Neutrophil (primary cell): Measurements from ENCODE around the genes KCNA4 and CD59.

DNA sequence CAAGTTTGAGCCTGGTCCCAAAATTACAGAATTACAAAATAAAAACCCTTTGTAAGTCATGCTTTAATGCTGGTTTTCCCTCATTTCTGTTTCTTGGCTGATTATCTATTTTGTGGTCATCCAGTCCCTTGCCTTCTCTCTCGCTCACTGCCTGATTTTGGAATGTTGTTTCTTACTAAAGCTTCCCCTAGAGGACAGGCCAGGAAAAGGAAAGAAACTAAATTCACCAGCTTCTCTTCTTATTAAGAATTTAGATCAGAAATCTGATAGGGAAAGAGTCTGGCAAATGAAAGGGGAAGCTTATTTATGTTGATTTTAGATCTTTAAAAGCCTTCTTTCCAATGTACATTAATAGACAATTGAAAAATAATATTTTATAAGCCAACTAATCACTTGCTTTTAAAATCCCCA lies 16.6 kb upstream of the BDNF start:
- PRO-cap = no peak

DNA sequence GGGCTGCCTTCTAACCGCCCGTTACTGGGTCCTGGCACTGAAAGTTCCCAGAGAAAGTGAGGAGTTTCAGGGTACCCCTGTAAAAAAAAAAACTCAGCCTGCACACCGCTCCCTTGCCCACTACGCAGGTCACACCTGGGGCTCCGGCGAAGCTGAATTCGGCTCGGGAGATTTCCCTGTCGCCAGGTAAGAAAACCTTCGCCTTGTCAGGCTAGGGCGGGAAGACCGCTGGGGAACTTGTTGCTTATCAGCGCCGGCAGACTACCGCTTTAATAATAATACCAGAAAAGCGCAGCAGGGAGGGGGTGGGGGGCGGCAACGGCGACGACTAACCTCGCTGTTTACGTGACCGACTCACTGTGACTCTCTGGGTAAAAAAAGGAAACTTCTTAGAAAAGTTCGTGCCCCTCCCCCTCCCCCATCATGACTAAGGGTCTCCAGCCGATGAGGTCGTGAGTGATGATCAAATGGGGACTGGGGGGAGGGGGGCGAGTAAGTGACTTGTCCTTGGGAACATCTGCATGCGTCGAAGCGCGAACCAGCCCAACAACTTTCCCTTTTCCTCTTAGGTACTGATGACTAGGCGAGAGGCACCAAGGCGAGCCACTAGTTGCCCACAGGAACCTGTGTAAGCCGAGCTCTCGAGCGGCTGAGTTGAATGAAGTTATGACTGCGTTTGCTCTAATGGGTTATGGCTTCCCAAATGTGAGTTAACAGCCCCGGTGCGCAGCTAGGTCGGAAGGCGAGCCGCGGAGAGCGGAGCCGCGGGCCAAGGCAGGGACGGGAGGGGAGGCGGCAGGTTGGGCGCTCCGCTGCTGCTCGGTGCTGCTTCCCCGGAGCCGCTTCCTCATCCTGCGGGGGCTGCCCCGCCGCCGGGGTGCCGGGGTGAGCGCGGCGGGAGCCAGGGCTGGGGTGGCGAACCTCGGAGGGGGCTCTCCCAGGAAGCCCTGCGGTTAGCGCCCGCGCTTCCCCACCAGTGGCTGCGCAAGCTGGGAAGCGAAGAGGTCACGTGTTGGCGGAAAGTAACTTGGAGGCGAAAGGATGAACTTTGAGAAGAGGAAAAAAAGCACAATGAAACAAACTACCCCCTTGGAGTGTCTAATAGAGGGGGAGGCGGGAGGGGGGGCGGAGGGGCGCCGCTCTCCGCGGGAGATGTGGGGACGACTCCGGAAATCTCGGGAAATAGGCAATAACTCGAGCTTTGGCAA lies 21.9 kb upstream of the BDNF start:
- PRO-cap = no peak

- PRO-cap = no peak
Observed at GRCh38 chr11:30016677-30017357, at the start of gene KCNA4. Gene KCNA4 (minus strand): TSS chr11:30017030.

- PRO-cap = no peak
Observed at GRCh38 chr11:30325954-30326754, 3.2 kb downstream of the ARL14EP start.

DNA sequence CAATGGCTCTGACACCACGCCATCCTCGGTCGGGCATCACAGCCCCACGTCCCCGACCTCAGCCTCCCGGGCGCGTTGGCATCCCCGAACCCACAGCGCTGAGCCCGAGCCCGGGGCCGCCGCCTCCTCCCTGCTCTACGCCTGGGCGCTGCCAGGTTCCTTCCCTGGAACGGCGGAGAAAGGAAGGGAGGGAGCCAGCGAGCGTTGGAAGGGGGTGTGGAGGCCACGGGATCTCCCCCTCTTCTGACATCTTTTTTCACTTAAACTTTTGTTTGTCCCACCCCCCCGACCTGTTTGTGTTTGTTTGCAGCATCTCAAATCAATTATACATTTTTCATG lies 1.6 kb downstream of the MPPED2 start:
- PRO-cap = no peak

DNA sequence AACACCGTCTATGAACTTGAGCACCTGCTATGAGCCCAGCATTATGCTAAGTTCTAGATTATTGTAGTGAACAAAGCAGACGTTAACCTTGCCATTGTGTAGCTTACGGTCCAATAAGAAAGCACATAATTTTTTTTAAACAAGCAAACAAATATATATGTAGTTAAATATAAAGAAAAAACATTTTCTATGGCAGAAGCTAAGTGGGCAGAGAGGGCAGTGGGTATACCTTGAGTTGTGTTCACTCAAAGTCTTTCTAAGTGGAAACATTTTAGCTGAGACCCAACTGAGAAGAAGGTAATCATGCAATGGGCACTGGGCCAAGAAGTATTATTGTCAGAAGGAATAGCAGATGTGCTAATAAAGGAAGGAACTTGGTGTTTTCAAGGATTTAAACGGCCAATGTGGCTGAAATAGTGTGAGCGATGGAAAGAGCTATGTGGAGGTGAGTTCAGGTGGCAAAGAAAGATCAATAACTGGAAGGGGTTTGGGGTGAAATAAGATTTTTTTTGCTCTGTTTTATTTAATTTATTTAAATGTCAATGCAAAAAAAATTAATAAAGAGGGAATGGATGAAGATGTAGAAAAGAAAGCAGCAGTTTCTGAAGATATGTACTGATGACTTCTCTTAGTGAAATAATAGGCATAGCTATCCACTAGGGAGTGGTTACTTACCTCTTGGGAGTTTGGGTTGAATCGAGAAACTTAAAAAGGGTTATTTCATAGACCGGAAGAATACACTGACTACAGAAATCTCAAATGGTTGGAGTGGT lies 102.3 kb downstream of the ELP4 start:
- PRO-cap = no peak

DNA sequence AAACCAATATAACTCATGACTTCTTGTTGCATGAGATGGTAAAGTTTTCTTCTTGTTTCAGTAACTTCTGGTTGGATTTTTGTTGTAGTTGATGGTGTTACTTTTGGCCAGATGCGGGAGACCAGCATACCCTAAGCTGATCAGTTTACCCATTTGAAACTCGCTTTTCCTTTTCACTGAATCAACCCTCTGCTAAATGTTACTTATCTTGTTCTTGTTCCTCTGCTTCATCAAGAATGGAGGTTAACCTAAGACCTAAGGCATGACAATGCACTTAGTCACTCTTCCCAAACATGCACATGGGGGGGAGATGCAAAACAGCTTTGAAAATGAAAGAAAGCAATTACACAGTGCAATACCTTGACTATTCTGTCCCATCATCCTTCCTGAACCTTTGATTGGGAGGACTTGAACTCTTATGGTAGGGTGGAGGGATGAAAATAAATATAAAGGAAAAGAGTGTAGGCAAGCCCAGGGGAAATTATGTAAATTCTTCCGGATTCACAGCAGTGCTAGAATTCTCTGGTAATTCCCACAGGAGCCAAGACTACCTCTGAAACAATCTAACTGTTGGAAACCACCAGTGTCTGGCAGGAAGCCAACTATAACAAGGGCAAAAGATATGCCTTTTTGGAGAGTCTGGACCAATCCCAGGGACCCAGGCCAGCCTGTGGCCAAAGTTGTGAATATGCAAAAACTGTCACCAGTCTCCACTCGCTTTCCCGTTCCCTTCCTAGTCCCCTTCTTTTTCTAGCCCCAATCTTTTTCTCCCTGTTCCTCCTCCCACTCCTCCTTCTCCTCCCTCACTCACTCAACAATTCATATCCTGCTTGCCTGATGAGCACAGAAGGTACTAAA lies 2.7 kb upstream of the RCN1 start:
- PRO-cap = no peak

GRCh38 chr11:32434294-32435136 lies 824 bp downstream of the WT1 start:
- PRO-cap = no peak

GRCh38 chr11:32581448-32581820 lies 2.2 kb upstream of the EIF3M start:
- PRO-cap = no peak

DNA sequence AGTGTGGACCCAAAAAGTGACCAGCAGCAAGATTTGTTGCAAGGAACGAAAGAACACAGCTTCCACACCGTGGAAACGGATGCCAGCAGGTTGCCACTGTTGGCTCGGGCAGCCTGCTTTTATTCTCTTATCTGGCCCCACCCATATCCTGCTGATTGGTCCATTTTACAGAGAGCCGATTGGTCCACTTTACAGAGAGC lies 4.9 kb upstream of the QSER1 start:
- PRO-cap = no peak

GRCh38 chr11:32892118-32892639 lies 432 bp upstream of the QSER1 start:
- PRO-cap = no peak

DNA sequence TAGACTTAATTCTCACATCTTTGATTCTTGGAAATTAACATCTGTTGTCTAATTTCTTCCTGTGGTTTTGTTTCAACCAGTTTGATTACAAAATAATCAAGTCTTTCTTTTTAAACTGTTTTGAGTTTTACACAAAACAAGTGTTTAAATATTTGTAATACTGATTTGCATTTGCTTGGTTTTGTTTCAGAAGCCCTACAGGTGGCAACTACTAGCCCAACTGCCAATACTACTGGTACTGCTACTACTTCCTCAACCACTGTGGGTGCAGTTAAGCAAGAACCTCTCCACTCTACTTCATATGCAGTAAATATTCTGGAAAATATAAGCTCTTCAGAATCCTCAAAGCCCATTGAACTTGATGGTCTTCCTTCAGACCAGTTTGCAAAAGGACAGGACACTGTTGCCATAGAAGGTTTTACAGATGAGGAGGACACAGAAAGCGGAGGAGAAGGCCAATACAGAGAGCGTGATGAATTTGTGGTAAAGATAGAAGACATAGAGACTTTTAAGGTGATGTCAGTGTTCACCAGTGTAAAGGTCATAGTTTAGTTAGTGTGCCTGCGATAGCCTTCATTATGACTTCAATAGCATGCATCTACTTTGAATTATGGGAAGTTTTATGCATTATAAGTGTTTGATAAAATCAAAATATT lies 61.2 kb downstream of the QSER1 start:
- PRO-cap = no peak

DNA sequence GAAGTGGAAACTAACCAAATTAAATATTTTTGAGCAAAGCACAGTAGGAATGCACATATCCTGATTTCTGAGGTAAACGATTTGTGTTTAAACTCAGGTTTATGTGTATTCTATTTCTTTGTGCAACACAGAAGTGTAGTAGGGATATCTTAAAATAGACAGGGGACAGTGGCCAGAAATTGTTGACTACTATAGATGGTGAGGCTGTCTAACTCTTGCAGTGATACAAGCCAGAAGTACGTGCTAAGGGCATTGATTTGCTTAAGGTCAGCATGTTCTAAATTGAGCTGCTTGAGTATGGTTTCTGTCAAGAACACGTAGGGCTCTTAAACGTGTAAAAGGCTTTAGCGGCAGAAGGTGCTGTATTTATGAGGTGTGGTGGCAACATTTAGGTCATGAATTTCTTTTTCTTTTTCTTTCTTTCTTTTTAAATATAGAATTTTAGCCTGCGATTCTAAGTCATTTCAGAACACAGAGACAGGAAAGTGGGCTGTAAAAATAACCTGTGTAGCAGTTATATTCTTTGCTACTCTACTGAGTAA lies 34.2 kb downstream of the HIPK3 start:
- PRO-cap = no peak

DNA sequence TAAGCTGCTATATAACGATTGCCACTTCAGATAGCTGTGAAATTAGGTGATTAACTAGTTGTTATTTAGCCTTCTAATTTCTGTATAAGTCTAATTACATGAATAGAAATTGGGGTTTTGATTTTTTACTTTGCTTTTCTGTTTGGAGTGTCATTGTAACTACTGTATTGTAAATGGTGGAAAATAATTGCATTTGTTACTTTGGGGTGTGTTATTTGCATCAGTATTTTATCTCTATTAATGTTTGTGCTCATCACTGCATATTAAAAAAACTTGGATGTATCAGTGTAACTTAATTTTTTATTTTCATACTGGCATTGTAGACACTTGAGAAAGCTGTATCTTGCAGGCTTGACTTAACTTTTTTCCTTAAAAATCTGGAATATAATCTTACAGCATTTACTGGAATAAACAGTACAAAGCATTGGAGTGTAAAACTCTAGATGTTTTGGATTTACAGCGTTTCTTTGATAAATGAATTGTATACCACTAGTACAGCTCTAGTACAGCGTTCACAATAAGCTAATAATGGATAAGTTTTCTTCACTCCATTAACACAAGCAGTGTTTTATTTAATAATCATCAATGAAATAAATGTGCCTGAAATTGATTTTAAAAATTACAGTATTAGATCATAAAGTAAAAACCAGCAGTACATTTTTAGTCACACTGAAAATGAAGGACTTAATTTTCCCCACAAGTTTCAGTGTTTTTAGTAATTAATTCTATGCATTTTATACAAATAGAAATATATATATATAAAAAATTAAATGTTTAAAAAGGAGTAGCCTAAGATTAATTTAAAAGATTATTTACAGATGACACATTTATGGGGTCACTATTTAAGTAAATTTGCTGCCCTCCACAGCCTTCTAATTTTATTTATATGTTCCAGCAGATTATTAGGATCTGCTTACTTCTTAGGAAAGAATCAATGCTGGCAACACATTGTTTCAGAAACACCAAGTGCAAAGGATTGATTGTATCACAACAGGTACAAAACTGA lies 20.5 kb upstream of the KIAA1549L start:
- PRO-cap = no peak

DNA sequence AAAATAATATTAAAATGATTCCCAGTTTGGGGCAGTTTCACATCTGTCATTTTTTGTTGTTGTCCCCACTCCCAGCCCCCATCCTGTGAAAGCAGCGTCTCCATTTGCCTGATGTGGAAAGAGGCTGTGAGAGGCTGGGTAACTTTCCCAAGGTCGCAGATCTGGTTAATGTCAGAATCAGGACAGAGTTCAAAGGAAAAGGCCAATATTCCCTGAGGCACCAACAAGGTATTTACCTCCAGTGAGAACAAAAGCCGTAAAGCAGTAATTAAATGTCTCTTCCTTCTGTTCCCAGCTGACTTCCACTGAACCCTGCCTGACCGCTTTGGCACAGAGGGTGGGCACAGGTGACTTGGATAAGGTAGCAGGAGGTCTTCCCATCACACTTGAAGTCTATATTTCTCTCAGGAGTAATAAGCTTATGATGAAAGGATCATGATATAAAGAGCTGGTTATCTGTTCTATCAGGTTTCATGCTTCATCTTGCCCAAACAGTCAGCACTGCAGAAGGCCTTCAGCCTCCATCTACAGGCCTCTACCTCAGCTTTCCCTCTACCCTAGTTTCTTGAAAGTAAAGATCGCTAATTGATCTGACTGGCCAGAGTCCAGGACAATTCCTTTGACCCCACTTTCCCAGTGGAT lies 9.5 kb downstream of the C11orf91 start:
- PRO-cap = no peak

DNA sequence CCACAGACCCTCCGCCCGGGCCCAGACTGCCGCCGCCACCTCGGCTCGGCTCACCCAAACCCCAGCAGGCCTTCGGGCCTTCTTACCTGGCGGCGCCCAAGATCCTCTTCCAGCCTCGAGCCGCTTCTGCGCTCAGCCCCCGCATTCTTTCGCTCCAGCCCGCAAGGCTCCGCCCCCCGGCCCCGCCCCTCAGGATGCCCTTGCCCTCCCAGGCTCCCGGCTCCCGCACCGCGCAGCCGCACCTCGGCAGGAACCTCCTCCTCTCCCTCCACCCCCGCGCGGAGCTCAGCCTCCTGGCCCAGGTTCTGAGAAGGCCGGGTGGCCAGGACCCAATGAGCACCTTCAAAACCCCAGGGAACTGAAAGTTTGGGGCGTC lies at the start of gene CD59:
TSS of gene CD59 (minus strand) at position 128 of the 376 bp plus-strand sequence.
- PRO-cap = bidirectional peak, plus-strand start at position 311 of the sequence, minus-strand start at position 109 of the sequence

GRCh38 chr11:34034097-34034475 lies 17.4 kb upstream of the CAPRIN1 start:
- PRO-cap = no peak

DNA sequence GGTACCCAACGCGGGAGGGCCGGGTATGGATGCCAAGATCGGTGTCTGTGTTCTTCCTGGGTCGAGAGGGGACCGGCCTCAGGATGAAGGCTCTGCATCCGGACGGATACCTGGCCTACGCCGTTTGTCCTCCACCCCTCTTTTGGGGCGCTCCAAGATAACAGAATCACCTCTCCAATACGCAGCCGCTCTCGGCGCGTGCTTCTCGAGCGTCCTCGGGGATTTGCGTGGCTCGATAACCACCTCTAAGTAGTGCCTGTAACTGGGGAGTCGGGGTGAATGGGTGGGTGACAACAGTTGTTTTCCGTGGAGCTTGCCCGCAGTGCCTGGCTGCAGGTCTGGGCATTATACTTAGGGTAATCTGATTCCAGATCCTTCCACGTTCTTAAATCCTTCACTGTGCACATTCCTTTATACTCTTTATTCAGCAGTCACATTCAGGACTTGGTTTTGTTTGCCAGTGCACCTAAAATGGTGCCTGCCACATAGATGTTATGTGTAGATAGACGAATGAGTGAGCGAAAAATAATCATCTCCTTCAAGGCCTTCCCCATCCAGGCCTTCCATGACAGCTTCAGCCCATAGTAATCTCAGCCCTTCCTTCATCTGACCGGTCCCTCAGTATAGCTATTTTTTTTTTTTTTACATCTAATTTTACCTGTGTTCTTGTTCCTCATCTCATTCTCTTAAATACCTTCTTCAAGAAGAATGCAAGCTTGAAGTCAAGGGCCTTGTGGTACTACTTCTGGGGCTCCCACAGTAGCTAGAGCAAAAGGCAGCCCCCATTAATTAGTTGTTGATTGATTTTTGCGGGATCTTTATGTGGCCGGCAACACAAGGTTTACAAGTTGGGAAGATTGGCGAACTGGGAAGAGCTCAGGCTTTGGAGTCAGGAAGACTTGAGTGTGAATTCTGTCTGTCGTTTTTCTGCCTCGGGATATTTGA lies 635 bp downstream of the NAT10 start:
- PRO-cap = no peak

GRCh38 chr11:34309239-34309582 lies 48.6 kb downstream of the ABTB2 start:
- PRO-cap = no peak

DNA sequence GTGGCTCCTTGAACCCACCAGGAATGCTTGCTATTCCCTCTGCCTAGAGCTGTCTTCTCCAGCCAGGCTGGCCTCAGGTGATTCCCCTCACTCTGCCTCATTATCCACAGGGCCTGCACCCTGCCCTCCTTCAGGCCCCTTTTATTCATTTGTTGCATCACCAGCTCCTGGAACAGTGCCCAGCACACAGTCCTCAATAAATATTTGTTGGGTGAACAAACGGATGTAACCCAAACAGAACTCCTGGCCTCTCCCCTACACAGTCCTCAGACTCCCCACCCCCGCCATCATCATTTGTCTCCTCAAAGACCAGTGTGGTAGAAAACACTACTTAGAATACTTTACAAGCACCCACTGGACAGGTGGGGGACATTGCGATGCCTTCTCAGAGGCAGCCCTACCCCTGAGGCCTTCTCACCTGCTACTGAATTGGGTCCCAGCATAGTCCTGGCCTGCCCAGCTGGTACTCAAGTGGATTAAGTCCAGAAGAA lies 12.5 kb downstream of the ABTB2 start:
- PRO-cap = no peak